Gastroesophageal sphincter (tissue), 4 donors: ENCODE results near the genes TEX36 and FANK1.

GRCh38 chr10:125127906-125128540, 100.2 kb upstream of the CTBP2 start:
- PRO-cap: no peak
- RAMPAGE, long total RNA, 4 experiments: no peak in any of the 4 experiments

DNA sequence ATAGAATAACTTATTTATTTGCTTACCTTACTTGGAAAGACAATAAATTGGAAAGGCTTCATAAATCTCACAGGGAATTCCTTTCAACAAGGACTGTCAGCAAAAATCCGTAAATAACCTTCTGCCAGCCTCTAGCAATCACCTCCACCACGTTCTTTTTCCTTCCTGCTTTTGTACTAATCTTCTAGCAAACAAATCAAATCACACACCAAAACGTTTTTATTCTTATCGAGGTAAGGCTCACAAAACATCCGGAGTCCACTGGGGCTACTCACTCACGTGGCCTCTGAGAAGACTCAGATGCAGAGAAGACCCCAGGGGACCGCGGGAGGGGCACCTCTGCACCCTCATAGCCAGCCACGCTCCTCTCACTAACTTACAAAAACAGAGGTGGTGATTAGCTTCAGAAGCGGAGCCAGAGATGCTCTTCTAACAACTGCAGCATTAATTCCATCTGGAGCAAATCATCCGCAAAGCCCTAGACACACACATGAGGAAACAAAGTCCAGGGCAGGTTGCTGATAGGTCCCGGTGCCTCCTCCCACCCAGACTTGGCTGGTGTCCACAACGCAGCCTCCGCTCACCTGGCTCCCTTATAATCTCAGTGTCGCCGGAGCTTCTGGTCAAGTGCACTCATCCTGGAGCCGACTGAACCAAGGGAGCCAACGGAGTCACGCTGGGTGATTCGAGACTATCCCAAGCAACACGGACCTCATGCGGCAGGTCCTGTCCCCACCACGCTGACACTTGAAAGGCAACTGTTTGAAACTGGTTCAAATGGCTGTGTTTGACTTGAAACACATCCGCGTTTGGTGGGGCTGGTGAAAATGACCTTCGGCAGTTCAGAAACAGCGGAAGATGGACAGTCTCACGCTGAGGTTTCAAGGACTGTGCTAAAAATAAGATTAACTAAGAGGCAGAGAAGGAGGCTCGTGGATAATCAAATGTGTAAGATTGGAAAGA, 110.0 kb upstream of the CTBP2 start:
- PRO-cap: no peak
- RAMPAGE, long total RNA, 4 experiments: no peak in any of the 4 experiments

DNA sequence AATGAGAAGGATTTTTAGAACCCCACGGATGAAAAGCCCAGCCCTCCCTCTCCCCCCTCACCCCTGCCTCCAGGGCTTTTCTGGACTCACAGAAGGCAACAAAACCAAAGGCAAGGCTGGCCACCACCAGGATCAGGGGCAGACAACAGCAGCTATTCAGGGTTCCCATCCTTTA, 126.2 kb upstream of the CTBP2 start:
- PRO-cap: no peak
- RAMPAGE, long total RNA, 4 experiments: no peak in any of the 4 experiments

DNA sequence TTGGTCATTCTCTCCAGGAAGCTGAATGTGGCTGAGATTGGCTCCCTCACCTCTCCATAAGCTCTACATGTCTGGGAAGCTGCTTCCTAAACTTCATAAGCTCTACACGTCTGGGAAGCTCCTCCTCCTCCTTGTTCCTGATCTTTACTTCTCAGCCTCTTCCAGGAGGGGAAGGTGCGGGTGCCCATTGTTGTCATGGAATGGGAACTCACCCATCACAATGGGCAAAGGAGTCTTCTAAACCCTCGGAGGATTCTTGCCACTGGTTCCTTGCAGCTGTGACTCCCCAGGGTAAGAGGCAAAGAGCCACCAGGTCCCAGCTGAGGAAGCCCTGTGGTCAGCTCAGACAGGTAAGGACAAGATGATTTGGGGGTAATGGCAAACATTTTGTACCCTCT, at the start of gene TEX36:
TEX36 (minus strand) TSS at position 182 of the 398 bp plus-strand sequence.
- PRO-cap: no peak
- RAMPAGE, long total RNA, 4 experiments: no peak in any of the 4 experiments

DNA sequence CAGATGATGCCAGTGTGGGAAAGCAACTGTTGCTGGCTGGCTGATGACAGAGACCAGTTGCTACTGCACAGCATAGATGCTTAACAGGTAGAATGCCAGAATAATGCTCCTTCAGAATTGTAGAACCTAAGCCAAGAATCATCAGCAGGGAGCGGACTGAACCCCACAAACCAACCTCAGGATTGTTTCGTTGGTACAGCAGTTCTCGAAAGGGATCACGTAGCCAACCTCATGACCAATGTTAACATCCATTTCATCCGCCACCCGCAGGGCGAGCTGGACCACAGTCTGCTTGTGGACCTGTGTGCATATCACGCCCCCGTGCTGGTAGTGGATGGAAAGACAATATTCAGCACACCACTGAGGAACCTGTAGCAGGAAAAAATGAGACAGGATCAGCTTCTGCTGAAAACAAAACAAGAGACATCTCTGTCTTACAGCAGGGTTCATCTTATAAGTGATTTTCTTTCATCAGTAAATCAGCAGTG, 14.2 kb downstream of the DHX32 start:
- PRO-cap: no peak
- RAMPAGE, long total RNA, 4 experiments: start-site peak on the minus strand in 1 of 4 experiments, centred at position 315 of the sequence, 34 reads per replicate

DNA sequence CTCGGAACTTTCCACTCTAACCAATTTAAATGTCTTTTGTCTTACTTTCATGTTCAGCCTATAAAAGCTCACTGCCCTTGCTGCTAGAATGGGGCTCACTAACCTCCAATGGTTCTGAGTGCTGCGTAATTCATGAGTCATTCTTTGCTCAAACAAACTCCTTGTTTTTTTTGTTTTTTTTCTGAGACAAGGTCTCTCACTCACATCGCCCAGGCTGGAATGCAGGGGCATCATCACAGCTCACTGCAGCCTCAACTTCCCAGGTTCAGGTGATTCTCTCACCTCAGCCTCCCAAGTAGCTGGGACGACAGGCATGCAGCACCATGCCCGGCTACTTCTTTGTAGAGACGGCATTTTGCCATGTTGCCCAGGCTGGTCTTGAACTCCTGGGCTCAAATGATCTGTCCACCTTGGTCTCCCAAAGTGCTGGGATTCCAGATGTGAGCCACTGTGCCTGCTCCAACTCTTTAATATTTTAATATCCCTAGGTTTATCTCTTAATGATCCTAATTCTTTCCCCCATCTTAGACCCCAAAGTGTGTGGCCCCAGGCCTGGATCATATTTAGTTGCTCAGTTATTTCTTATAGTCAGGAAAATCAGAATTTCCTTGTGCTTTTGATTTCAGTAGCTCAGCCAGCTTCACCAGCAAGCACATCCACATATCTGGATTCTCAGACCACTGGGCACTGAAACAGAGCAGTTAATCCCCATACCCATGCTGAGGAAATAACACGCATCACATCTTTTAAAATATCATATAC, 1.4 kb downstream of the DHX32 start:
- PRO-cap: no peak
- RAMPAGE, long total RNA, 4 experiments: start-site peak on the minus strand in 1 of 4 experiments, centred at position 442 of the sequence, 7 reads per replicate

- PRO-cap: unidirectional peak, minus-strand start at chr10:125896504
- RAMPAGE, long total RNA, 4 experiments: start-site peak on the plus strand in 3 of 4 experiments, at chr10:125896556-125896589 at its widest, 10 to 29 reads per replicate
Observed at GRCh38 chr10:125896373-125897261, at the start of gene FANK1. Gene FANK1 (plus strand): TSS chr10:125896564.

DNA sequence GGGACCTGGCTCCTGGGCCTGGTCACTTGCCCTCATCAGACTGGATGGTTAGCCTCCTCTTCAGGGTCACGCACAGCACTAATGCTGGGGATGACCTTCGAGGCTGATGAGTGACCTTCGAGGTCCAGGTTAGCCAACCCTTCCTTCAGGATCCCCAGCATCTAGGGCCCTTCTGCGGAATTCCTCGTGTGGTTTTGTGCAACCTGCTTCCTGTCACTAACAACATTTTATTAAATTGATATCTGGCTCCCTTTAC, 229.7 kb downstream of the FANK1 start:
- PRO-cap: no peak
- RAMPAGE, long total RNA, 4 experiments: no peak in any of the 4 experiments

GRCh38 chr10:126339295-126339494, 49.1 kb downstream of the ADAM12 start:
- PRO-cap: no peak
- RAMPAGE, long total RNA, 4 experiments: no peak in any of the 4 experiments

DNA sequence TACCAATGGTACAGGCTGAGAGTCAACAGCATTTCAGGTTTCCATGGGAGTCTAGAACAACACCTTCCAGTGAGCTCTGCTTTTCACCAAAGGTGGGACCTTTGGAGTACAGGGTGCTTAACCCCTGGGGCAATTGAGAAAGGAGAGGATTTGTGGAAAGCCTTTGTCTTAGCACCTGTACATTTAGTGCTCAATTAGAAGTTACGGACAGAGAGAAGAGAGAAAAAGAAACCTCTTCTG, 40.4 kb downstream of the ADAM12 start:
- PRO-cap: no peak
- RAMPAGE, long total RNA, 4 experiments: no peak in any of the 4 experiments

DNA sequence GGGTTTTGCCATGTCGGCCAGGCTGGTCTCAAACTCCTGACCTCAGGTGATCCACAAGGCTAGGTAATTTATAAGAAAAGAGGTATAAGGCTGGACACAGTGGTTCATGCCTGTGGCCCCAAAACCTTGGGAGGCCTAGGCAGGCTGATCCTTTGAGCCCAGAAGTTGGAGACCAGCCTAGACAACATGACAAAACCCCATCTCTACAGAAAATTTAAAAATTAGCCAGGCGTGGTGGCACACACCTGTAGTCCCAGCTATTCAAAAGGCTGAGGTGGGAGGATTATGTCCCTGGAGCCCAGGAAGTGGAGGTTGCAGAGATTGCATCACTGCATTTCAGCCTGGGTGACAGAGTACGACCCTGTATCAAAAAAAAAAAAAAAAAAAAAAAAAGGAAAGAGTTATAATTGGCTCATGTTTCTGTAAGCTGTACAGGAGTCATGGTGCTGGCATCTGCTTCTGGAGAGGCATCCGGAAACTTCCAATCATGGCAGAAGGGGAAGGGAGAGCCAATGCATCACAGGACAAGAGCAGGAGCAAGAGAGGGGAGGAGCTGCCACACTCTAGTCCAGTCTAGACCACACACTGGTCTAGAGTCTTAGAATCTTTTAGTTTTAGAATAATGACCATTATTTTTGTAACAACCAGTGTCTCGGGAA, 16.7 kb downstream of the DOCK1 start:
- PRO-cap: no peak
- RAMPAGE, long total RNA, 4 experiments: start-site peak on the plus strand in 1 of 4 experiments, centred at position 336 of the sequence, 6 reads per replicate

DNA sequence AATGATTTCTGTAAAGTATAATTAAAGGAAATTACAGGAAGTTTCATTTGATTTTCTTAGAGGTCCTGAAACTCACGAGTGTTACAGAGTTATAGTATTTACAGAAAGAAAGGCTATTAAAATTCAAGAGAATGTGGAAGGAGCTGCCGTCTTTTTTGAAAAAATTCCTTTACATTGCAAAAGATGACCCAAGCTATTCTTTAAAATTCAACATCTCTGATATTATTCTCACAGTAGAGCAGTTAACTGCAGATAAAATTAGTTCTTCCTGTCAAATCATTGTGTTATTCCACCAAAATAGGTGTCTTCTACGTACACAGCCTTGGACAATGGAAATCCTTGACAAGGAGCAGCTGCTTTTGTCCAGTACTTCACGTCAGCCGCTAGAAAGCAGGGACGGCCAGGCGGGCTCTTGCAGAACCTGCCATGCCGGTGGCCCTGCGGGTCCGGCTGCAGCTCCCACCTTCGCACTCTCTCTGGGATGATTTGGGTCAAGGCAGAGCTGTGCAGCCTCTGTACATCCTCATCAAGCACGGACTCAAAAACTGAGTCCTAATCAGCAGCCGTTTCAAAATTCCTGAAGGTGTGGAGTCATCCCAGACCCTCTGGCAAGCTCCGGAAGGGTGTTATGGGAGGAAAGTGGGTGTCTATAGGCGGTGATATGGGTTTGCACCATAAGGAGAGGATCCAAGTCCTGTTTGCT, 2.3 kb upstream of the FOXI2 start:
- PRO-cap: unidirectional peak, plus-strand start at position 377 of the sequence
- RAMPAGE, long total RNA, 4 experiments: no peak in any of the 4 experiments

- PRO-cap: no peak
- RAMPAGE, long total RNA, 4 experiments: no peak in any of the 4 experiments
Observed at GRCh38 chr10:127872353-127873029, 20.2 kb downstream of the CLRN3 start.

GRCh38 chr10:127922935-127923444, 16.1 kb downstream of the PTPRE start:
- PRO-cap: bidirectional peak, plus-strand start at chr10:127923071, minus-strand start at chr10:127923053
- RAMPAGE, long total RNA, 4 experiments: no peak in any of the 4 experiments

GRCh38 chr10:127935068-127935694, 28.3 kb downstream of the PTPRE start:
- PRO-cap: no peak
- RAMPAGE, long total RNA, 4 experiments: no peak in any of the 4 experiments

GRCh38 chr10:127977380-127978019, 70.6 kb downstream of the PTPRE start:
- PRO-cap: bidirectional peak, plus-strand start at chr10:127977901, minus-strand start at chr10:127977723
- RAMPAGE, long total RNA, 4 experiments: no peak in any of the 4 experiments

DNA sequence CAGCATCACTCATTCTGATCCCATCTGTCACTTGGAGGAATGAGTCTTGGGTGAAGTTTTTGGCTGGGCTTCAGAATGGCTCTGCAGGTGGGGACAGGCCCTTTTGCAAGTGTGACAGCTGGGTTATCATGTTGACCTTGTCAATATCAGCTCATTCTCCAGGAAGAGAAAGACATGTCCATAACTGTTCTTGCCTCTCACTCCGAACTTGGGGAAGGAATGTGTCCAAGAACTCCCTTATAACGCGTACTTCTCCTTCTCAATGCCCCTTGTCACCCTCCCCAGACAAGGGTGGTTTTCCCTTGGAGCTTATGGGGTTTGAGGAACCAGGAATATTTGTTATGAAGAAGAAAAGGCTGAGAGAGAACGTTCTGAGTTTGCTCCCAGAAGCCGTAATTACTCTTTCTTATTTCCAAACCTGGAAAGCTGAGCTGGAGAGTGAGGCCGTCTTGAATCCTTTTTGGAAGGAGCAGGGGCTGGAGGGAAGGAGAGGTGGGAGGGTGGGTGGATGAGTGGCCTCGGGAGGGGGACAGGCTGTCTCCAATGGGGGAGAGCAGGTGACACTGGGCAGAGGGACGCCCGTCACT, 77.4 kb downstream of the MKI67 start:
- PRO-cap: no peak
- RAMPAGE, long total RNA, 4 experiments: no peak in any of the 4 experiments

DNA sequence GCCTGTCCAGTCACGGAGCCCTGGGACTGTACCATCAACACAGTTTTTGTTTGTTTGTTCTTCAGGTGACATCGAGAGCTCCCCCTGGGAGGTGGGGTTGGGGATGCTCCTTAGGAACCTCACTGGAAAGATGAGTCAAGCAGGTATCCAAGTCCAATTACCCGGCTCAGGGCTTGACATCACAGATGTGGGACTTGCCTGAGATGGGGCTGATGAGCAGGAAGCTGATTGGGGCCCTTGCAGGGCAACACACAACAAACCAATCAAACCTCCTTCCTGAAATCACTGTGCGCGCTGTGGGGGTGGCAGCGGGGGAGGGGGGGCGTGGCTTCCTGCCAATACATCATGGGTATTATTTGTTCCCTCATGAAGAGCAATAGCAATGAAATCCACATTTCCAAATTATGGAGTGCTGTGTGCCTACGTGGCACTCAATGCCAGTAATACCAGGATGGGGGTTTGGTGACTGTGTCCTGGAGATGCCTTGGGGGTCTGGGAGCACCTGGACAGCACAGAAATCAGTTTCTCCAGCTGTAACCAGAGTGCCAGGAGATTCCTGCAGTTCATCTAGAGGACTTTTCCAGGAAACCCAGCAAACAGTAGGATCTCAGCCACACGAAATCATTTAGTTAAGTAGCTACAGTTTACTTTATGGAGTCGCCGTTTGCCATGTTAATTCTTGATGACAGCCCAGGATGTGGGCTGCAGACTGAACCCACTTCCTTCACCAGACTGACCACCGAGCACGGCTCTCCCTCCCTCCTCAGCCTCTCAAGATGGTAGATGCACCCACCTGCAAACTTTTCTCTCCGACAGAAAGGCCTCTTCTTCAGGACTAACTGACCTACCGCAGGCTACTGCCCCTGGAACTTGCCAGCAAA, 30.6 kb downstream of the MKI67 start:
- PRO-cap: no peak
- RAMPAGE, long total RNA, 4 experiments: no peak in any of the 4 experiments

GRCh38 chr10:128097314-128098041, 28.7 kb downstream of the MKI67 start:
- PRO-cap: no peak
- RAMPAGE, long total RNA, 4 experiments: no peak in any of the 4 experiments

- PRO-cap: no peak
- RAMPAGE, long total RNA, 4 experiments: no peak in any of the 4 experiments
Observed at GRCh38 chr10:128883969-128884243, 583.1 kb upstream of the MGMT start.